RPMI7951 (cell line): ENCODE measurements around the gene RPAP3.

- RAMPAGE, long total RNA = no peak
Measured at GRCh38 chr12:46618102-46619196, 207.3 kb downstream of the SLC38A4 start.

- RAMPAGE, long total RNA = no peak
Measured at GRCh38 chr12:46639178-46639799, 186.5 kb downstream of the SLC38A4 start.

GRCh38 chr12:46792973-46793224 lies 32.9 kb downstream of the SLC38A4 start:
- RAMPAGE, long total RNA = no peak

DNA sequence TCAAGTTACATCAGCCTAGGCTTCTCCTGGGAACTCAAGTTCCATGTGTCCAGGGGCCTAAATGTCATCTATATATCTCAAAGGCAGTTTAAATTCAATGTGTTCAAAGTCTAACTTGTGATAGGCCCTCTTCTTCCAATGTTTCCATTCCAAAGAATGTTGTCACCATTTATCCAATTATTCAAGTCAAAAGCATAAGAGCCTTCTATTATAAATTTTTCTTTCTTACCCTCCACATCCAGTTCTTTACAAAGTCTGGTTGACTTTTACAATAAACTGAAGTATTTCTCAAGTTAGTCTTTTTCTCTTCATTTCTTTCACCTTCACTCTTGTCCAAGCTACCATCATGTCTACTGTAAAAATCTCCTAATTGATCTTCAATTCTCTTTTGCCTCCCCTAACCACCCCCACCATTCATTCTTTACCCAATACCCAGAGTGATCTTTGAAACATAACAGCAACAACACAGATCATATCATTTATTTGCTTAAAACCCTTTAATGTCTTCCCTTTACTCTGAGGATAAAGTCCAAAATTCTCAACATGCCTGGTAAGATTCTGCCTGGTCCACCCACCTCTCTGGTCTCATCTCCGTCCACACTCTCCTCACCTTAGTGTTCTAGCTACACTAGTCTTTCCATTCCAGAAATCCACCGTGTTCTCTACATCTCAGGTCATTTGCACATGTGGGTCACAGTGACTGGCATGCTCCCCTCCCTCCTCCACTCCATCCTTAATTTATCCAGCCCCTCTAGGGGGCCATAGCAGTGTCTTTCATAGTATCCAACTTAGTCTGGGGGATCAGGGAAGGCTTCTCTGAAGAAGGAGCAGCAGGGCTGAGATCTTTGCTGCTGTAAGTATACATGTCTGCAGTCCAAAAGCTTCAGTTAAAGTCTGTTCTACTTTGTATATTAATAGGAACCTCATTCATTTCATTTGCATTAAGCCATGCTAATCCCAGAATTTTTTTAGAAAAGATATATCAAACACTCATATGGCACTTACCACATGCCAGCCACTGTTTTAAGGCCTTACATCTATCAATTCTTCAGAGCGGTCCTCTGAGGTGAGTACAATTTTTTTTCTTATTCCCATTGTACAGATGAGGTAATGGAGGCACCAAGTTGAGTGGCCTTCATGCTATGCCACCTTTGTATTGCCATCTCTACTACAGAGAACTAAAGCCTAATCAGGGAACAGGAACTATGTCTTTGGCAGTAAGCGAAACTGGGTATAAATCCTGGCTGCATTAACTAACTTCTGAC lies 27.6 kb downstream of the SLC38A4 start:
- RAMPAGE, long total RNA = no peak

- RAMPAGE, long total RNA = no peak
Measured at GRCh38 chr12:47360654-47361738, 281.2 kb upstream of the AMIGO2 start.

DNA sequence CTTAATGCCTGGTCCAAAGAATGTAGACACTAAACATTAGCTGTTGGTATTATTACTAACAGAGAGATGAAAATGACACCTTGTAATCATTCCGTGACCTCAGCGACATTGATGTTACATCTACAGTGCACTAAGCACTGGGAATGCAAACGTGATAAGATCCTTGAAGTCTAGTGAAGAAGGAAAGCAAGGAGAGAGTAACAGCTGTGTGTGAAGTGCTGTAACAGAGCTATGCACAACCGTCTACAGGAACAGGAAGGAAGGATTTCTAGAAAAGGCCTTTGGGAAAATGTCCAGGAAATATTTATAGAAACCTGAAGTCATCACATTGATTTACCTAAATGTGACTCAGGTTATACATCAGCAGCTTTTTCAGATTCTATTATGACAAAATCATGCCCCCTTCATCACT lies 304.1 kb upstream of the AMIGO2 start:
- RAMPAGE, long total RNA = no peak

DNA sequence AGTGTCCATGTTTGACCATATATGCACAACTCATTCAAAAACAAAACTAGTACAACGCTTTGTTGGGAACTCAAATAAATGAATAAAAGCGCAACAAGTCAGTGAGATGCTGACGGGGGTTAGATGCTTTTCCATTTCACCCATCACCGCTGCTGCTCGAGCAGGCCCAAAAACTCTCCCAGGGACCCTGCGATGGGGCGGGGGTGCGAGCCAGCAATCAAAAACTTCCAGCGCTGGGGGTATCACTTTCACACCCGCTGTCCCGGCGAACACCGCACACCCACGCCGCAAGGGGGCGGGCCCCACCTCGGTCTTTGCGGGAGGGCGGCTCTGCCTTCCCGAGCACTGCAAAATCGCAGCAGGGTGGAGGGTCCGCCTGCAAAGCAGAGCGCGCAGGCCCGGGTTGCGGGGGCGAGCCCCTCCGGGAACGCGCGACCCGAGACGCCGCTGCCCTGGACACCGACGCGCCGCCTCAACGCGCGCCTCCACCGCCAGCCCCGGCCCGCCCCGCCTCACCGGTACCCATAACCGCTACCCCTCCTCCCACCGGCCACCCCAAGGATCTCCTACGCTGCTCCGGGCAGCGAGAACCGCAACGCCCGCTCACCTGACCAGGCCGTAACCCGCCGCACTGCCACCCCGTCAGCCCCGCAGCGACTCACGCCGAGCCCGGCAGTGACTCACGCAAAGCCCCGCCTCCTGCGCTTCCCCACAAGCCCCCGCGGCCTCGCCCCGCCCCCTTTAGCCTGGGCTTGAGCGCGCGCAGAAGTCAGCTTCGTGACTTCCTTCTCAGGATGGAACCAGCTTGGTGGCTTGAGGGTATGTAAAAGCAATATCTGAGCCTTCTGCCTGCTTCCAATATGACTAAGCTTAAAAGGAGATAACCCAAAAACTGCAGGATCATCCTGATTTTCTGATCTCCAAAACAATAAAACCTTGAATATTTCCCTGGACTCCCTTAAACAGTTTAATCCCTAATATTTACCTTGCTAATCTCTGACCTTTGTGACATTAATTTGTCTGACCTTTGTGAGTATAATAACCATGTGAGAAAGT lies at the start of gene RPAP3:
Gene RPAP3 (minus strand): TSS at position 686 of the 1,056 bp plus-strand sequence.
- RAMPAGE, long total RNA = no peak

GRCh38 chr12:47774002-47774273 lies 900 bp downstream of the SLC48A1 start:
- RAMPAGE, long total RNA = no peak

GRCh38 chr12:47795177-47796026 lies 22.4 kb downstream of the SLC48A1 start:
- RAMPAGE, long total RNA = no peak

DNA sequence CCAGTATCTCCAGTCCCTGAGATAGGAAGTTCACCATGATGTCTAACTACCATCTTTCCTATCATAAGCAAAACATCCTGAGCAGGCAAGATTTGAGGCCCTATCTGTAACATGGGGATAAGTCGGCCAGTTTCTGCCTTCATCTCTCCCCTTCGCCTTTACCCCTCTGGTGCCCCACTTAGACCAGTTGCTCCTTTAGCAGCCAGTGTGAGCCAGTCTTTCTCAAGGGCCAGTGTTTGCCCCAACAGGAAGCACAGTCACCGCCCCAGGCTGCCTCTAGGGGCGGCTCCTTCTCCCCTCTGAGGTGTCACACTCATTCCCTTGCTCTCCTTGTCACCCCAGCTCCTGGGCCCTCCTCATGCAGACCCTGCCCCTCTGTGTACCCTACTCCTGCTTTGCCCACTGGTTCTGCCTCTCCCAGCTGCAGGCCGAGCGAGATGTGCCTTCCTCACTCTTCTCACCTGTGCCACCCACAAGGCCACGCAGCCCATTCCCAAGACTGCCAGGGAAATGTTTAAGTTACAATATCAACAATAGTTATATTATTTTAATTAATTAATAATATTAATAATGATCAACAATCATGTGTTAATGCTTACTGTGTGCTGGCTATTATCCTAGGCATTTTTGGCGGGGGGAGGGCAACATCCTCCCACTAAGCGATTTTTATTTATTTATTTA lies 10.7 kb downstream of the HDAC7 start:
- RAMPAGE, long total RNA = no peak

GRCh38 chr12:47822259-47823012 lies 2.7 kb upstream of the HDAC7 start:
- RAMPAGE, long total RNA = no peak

DNA sequence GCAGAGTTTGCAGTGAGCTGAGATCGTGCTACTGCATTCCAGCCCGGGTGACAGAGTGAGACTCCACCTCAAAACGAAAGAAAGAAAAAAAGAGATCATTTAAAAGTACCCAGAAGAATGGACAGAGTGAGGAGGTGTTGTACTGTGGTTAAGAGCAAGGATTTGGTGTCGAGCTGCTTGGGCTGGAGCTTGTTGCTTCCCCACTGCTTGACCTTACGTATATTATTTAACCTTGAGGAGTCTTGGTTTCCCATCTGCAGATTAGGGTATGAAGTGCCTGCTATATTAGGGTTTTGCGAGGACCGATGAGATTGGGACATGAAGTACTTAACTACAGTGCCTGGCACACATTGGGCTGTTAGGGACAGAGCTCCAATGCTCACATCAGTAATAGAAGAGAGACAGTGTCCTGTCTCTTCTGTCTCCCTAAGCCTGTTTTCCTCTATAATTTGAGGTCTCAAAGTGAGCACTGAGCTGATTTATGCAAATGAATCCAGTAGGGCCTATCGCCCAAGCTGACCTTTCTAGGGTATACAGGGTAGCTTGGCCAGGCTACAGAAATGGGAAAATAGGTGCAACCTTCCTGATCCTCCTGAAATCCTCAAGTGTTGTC lies 8.5 kb upstream of the HDAC7 start:
- RAMPAGE, long total RNA = no peak

- RAMPAGE, long total RNA = no peak
Measured at GRCh38 chr12:47828737-47829592, 9.3 kb upstream of the HDAC7 start.

- RAMPAGE, long total RNA = no peak
Measured at GRCh38 chr12:48037802-48038302, 33.6 kb upstream of the COL2A1 start.

DNA sequence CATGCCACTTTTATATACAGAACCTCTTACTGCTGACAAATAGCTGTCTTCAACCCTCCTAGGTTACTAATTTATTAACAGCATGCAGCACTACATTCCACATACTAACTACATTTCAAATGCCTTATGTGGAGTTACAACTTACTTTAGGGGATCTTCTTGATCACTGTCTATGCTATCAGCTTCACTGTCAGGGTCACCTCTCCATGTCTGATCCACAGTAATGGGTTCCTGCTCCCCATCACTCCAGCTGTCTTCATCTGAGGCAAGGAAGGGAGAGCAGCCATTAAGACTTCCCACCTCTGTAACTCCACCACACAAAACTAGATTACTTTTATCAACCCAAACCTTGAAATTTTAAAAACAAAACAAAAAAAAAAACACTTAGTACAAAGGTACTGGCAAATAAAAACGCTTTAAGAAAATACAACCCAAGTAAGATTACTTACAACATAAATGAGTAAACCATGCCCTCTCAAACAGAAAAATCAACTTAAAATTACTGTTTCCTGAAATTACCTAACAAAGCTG lies 3.1 kb downstream of the KANSL2 start:
- RAMPAGE, long total RNA = no peak

DNA sequence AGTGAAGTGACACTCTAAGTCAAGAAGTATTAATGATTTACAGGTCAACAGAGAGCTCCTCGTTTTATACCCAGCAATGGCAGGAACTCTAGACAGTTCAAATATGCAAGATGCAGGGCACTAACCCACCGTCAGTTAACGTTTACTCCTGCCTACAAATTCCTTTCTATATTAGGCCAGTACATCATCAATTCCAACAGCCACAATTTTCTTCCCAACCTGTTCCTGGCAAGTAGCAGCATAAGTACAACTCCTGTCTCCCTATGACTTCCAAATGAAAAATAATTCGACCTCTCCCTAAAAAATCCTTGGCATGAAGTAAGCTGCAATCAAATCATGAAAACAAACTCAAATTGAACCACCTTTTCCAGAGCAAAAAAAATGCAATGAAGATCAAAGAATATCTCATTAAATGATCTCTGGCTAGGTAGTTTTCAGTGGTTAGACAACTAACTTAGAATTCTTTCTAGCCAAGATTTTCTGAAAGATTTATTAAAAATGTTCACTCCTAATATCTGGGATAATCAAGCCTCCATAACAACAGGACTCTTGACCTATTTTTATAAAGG lies 9.1 kb upstream of the KANSL2 start:
- RAMPAGE, long total RNA = no peak

- RAMPAGE, long total RNA = no peak
Measured at GRCh38 chr12:48856783-48857001, 4.7 kb upstream of the DDX23 start.

DNA sequence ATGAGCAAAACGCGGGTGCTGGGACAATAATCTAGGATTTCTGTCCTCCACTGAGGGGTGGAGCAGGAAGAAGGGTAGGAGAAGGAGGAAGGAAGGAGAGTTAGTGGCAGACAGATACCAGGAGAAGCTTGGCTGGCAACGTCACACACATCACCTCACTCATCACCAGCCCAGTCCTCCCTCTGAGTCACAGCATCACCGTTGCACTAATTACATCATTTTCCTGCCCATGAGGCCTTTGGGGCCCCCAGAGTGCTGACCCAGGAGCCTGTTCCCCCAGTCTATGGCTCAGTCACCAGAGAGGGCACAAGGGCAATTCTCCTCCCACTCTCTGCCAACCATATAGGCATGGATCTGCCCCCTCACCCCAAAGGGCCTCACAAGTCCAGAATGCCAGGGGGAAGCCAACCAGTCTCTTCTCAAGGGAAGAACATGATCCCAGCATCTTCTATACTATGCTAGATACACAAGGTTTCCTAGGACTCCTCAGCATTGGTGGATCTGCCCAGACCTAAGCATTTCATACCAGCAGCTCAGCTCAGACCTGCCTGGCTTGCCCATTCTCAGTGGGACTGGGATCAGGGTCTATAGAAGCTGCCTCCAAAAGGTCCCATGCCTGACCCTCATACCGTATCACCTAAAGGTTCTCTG lies 4.5 kb downstream of the RND1 start:
- RAMPAGE, long total RNA = no peak

DNA sequence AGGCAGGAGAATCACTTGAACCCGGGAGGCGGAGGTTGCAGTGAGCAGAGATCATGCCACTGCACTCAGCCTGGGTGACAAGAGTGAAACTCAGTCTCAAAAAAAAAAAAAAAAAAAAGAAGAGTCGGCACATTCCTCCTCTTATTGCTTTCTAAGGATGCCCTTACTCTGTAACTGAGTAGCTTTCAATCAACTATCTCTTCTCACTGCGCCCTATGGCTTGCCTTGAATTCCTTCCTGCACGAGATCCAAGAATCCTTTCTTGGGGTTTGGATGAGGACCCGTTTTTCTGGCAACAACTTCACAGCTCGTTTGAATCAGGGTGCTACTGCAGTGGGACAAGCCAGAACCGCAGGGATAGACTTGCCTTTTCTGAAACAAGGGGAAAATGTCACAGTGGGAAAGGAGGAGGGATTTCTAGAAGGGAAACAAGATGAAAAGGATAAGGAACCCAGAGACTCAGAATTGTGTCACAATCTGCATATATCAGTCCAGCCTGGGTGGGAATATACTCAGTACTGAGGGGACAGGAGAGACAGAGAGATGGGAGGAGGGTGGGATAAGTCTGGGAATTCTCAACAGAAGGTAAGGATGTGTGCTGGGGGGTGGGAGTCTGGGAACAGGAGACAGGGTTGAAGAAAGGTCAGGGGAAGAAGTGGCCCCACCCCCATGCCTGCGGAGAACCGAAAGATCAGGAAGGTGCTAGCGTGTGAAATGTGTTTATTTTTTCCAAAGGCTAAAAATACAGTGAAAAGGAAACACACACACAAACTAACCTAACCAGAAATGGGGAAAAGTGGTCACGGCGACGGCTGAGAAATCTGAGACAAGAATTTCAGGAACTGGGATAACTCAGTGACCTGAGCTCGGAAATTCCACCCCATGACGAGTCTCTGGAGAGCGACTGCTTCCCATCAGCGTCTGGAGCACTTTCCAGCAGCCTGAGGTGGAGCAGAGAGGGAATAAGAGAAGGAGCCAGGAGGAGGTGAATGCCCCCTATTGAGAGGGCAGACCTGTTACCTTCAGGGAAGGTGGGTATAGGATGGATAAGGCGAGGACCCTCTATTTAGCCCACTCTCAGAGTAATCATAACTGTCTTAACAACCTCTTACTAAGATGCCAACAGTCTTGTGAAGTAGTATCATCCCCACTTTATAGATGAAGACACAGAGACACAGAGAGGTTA lies 16.4 kb upstream of the RND1 start:
- RAMPAGE, long total RNA = no peak

GRCh38 chr12:49059275-49059479 lies 1.4 kb downstream of the KMT2D start:
- RAMPAGE, long total RNA = no peak